Bronchus (tissue), 1 donor: ENCODE measurements around the genes RTL9, PAK3, LRCH2 and LONRF3.

DNA sequence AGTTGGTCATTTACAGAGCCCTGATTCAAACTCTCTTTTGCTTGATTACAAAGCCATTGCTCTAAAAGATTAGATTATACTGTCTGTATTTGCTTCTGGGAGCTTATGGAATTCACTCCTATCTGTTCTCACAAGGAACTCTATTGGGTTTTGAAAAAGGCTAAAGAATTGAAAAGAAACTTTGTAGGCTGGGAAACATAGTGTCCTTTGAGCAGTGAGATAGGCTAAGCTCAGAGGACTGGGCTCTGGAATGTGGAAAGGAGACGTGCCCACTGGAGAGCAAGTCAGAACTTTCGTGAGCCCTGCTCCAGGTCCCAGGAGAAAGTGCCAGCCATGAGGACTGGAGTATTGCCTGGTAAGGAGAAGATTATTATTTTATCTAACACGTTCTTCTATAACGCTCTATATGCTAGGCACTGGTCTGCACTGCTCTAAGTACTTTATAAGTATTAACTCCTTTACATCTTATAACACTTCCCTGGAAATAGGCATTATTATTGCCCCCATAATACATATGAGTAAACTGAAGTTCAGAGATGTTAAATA is at the start of gene RTL9:
RTL9 (plus strand) TSS at position 287 of the 546 bp plus-strand sequence.
- PRO-cap: no peak

GRCh38 chrX:110945270-110945635 is 149.6 kb upstream of the CHRDL1 start:
- PRO-cap: no peak

DNA sequence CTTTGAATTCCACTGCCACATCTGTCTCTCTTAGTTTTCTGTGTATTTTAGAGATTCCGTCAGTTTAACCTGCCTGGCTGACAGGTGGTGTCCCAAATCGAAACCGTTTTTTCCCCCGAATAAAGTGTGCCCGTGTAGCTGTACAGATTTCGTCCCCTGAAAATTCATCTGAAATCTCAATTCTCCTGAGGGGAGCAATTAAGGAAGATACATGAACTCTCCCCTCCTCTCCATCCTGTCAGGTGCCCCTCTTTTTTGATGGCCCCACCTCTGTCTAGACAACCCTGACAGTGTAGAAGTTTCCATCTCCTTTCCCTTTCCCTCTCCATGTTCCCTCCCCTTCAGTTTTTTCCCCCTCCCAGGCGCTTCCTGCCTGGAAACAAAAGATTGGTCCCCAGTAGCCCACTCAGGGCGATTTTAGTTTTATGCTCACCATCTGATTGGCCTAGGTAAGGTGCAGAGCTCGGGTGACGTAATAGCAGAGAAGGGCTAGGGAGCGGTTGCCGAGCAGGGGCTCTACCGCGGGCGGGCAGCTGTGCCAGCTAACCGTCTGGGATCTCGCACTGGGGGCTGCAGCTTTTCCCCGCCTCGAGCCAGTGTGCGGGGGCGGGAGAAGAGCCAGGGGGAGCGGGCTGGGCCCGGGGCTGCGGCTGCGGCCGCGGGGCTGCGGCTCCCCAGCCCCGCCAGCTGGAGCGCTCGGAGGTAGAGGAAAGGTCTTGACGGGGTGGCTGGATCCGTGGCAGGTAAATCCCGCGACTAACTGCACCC is at the start of gene PAK3:
PAK3 (plus strand) TSS at position 519 of the 768 bp plus-strand sequence.
- PRO-cap: bidirectional peak, plus-strand start at position 519 of the sequence, minus-strand start at position 292 of the sequence

DNA sequence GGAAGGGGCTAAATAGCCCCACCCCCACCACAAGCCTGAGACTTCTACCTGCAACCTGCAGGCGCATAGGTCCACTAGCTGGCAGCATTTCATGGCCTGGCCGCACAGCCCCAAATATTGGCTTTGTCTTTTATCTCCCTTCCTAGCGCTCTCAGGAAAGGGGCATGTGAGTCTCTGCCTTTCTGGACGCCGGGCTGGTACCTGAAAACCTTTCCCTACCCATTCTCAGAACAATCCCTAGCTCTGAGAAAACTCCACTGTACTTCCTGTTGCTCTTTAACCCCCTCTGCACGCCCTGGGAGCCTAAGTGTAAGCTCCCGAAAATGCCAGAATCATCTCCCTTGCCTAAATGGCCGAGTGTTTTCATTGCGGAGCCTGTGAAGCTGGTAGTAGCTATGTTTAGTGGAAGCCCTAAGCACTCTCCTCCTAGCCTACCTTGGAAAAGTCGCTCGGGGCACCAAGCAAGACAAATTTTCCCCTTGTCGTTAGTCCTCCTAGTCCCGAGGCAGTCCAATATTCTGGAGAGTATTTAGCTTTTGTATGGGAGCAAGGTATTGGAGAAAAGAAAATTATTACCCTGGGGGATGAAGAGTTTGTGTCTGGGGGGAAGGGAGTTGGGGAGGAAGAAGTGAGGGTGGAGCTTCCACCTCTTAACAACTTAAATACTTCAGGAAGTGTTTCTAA is 1.1 kb downstream of the RTL4 start:
- PRO-cap: no peak

DNA sequence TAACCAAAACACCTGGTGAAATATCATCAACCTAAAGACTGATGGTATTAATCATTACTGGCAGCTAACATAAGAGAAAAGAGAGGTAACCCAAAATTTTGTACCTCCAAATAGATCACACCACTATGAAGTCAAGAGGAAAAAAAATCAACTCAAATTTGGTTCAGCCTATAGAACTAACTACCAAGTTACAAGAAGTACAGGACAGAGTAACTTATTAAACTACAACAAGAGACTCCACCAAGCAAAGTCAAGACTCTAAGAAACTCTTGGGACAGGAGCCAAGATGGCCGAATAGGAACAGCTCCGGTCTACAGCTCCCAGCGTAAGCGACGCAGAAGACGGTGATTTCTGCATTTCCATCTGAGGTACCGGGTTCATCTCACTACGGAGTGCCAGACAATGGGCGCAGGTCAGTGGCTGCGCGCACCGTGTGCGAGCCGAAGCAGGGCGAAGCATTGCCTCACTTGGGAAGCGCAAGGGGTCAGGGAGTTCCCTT is 38.6 kb upstream of the LHFPL1 start:
- PRO-cap: no peak

- PRO-cap: no peak
These were observed 799.1 kb upstream of the HTR2C start for GRCh38 chrX:113784796-113785232.

GRCh38 chrX:115233082-115234412 is at the start of gene LRCH2:
Gene LRCH2 (minus strand): TSS chrX:115234096.
- PRO-cap: no peak

- PRO-cap: no peak
These were observed 111.5 kb downstream of the LUZP4 start for GRCh38 chrX:115400995-115401509.

- PRO-cap: no peak
These were observed 265.7 kb upstream of the AGTR2 start for GRCh38 chrX:115904592-115905482.

GRCh38 chrX:115931911-115933004 is 238.3 kb upstream of the AGTR2 start:
- PRO-cap: no peak

DNA sequence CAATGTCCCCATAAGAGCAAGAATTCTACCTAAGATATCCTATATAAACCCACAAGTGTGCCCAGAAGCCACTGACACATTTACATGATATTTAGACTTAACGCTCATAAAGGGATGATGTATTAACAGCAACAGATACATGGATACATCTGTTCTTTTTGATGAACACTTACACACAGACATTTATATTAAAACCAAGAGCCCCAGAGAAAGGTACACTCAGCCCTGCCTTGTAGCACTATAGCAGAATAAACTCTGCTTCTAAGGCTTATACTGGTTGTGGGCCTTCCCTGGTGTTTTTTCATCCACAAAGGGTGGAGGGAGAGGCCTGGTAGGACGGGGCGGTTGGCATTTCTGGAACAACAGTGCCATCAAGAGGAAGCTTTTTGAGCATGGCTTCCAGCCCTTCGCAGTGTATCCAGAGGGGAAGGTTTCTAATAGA is 229.9 kb upstream of the AGTR2 start:
- PRO-cap: no peak

DNA sequence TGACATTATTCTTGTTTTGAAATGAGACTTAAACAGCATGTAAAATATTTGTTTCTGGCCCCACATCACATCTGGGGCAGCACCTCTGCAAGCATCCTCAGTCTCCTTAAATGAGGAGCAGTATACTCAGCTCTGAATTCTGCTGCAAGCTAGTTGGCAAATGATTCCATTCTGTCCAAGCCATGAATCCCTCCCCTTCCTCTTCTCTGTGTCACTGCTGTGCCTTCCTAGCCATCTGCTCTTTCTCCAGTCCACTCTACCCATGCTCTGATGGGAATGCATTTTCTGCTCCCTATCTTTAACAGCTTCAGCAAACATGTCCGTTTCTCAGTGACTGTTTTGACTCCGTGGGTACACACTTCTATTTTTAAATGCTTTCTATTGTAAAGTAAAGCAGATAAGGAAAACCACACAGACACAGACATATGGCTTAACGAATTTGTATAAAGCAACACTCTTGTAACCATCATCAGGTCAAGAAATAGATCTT is 72.3 kb upstream of the KLHL13 start:
- PRO-cap: no peak

DNA sequence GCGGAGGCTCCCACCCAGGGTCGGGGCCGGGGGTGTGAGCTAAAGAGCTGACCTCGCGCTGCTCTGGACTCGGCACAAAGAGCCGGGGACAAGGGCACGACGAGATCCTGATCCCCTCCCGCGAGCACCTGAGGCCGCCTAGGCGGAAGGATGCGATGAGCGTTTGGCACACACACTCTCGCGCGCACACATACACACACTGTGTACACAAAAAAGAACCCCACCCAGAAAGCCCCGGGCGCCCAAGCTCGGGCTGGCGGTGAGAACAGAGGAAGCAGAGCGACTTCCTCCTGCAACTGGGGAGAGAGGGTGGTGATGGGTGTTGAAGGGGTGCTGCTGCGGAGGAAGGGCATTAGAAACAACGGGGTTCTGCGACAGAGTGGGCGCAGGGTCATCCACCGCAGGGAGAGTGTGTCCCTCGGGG is 742 bp downstream of the DOCK11 start:
- PRO-cap: bidirectional peak, plus-strand start at position 355 of the sequence, minus-strand start at position 130 of the sequence

DNA sequence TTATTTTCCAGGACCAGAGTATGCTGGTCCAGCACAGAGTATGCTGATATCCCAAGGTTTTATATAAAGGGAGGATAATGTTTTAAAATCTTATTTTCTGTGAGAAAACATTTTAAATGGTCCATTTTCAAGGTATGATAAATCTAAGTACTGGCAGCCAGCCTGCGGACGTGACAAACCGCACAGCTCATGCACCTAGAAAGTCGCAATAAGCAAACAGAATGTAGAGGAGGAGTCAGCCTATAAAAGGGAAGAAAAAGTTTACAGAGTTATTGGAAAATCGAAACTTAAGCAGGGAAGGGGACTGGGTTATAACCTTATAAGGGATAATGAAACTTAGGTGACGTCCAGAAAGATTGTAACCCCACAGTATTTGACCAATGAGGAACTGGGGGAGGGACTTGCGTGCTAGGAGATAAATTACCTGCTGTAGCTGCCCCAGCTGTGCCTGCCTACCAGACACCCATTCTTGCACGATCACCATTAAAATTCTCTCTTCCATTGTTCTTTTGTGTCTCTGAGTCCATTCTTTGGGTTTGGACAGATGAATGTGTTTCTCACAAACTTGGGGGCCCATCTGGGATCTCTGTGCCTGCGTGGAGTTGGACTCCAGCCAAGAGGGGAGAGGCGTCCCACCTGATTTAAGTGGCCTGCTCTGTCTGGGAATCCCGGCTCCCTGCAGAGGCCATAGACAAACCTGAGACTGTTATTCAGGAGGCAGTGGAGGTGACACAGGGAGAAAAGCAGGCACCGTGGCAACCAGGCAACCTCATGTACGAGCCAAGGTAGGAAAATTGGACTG is 61.0 kb downstream of the ZCCHC12 start:
- PRO-cap: bidirectional peak, plus-strand start at position 441 of the sequence, minus-strand start at position 175 of the sequence

- PRO-cap: bidirectional peak, plus-strand start at chrX:118974621, minus-strand start at chrX:118974499
These were observed at the start of gene LONRF3 for GRCh38 chrX:118974299-118974798. Gene LONRF3 (plus strand): TSS chrX:118974618.

GRCh38 chrX:118976600-118977310 is 2.3 kb downstream of the LONRF3 start:
- PRO-cap: bidirectional peak, plus-strand start at chrX:118976797, minus-strand start at chrX:118976733

DNA sequence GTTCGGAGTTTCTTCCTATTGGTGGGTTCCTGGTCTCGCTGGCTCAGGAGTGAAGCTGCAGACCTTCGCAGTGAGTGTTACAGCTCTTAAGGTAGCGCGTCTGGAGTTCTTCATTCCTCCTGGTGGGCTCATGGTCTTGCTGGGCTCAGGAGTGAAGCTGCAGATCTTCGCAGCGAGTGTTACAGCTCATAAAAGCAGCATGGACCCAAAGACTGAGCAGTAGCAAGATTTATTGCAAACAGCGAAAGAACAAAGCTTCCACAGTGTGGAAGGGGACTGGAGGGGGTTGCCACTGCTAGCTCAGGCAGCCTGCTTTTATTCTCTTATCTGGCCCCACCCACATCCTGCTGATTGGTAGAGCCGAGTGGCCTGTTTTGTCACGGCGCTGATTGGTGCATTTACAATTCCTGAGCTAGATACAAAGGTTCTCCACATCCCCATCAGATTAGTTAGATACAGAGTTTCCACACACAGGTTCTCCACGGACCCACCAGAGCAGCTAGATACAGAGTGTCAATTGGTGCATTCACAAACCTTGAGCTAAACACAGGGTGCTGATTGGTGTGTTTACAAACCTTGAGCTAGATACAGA is 28.5 kb upstream of the PGRMC1 start:
- PRO-cap: no peak

- PRO-cap: no peak
These were observed 66.4 kb upstream of the SLC25A43 start for GRCh38 chrX:119332611-119333248.

DNA sequence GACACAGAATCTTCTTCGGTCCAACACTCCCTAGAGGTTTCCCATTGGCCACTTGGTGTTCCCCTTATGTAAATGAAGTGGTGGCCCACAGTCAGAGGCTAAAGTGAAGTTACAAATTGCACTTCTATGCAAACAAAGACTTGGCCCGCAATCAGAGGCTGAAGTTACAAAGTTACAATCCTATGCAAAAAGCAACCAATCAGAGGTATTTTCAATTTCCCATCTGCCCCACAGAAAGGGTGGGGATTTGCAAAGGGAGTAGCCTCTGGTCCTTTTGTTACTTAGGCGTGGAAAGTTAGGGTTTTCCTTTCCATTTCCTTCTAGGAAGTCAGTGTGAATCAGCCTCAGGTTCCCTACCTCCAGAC is 35.7 kb upstream of the SLC25A43 start:
- PRO-cap: unidirectional peak, plus-strand start at position 235 of the sequence

DNA sequence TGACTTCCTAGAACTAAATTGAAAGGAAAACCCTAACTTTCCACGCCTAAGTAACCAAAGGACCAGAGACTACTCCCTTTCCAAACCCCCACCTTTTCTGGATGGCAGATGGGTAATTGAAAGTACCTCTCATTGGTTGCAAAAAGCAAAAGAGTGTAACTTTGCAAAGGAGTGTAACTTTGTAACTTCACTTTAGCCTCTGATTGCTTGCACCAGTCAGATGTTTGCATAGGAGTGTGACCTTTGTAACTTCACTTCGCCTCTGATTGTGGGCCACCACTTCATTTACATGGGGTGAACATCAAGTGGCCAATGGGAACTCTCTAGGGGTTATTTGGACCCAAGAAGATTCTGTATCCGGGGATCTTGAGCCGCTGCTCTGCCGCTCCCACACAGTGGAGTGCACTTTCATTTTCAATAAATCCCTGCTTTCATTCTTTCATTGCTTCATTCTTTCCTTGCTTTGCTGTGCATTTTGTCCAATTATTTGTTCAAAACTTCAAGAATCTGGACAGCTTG is 9.9 kb upstream of the SLC25A43 start:
- PRO-cap: no peak